Ileum (tissue), 1 donor: ENCODE measurements around a stretch of chrX.

DNA sequence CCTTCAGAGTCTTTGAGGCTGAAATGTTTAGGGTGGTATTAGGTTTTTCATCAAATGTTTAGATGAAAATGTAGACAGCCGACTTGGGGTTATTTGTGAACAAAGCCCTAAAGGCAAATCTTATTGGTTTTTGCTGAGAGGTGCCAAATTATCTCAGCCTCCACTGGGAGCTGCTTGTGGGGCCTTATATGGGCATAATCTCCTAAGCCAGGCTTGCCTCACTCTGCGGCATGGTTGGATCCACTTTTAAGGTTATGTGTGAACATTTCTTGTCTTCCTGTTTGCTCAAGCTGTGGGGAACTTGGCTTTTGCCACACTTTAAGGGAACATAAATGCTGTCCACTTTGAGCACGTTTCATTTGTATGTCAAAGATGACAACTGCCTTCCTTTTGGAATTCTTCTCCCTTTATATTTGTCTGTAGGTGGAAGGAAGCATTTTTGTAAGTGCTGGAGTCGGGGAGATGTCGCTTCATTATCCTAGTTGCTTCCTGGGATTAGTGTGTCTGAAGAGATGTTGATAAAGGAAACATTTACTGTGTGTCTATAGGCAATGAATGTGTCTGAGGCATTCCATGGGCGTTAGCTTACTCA is 78.2 kb downstream of the SLC9A6 start:
- PRO-cap, result no peak

- PRO-cap, result no peak
Measured at GRCh38 chrX:136066768-136067702, 81.8 kb downstream of the SLC9A6 start.

DNA sequence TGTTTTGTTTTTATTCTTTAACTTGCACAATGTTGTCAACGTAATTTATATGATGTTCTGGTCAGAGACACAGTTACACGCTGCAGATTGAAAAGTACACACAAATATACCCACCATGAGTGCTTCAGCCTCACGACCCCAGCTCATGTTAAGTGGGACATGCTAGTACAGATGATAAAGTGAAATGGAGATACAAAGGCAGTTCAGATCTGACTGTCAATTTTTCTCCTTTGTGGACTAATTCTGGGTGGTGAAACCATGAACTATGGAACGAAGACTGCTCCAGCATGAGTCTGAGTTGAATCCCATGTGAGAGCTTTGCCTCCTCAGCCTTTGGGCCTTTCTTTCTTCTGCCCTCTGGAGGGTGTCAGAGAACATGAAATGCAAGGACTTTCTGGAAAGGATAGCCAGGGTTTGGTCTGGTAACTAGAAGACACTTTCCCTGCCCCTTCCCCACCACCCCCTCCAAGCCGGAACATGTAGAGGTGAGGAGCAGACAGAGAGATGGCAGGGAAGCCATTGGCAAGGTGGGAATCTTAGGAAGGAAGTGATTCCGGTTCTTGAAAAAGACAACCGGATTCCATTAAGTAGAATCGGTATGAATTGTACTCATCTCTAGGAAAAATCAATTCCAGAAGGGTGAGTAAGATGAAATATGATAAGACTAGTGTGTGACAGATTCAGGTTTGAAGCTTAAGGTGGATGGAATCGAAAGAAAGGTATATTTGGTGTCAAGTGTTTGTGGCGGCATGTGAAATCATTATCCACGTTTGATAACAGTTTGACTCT is 30.6 kb upstream of the FHL1 start:
- PRO-cap, result no peak

- PRO-cap, result no peak
Measured at GRCh38 chrX:136175826-136176968, 20.6 kb upstream of the FHL1 start.

DNA sequence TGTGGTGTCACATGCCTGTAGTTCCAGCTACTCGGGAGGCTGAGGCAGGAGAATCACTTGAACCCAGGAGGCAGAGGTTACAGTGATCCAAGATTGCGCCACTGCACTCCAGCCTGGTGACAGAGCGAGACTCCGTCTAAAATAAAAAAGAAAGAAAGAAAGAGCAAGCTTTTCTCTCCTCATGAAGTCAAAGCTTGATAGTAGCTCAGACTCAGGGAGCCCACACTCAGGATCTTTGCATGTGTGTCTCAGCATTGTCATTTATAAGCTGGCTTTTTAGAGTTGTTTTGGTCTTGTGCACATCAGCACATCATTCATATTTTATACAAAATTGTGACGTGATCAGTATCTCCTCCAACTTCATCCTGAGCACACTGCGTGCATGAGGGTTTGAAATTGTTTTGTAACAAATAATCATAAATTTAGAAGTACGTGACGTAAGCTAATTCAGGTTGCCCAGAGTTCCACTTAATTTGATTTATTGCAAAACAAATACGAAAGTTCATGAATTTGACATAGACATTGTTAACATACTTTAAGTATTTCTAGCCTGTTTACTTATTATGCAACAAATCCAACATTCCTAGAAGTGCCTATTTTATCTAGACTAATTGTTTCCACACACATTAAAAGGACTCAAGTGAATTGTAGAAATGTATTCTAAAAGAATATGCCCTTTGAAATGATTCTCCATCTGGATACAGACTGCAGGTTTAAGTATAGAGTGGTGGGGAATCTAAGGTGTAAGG is 5.9 kb downstream of the FHL1 start:
- PRO-cap, result no peak

GRCh38 chrX:136205711-136206712 is 9.2 kb downstream of the FHL1 start:
- PRO-cap, result no peak

- PRO-cap, result unidirectional peak, plus-strand start at chrX:136250810
Measured at GRCh38 chrX:136250472-136251198, 565 bp downstream of the MAP7D3 start.

DNA sequence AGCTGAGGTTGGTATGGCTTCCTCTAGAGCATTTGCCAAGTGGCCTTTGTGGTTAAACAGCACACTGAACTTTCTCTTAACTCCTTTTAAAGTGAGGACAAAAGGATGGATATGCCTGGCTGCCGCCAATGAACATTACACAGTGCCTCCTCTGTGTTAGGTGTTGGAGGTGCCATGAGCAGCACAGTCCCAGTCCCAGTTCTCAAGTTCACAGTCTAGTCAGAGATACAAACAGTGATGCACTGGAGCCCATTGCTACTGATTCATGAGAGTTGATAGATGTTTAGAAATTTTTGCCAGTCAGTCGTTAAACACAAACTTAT is 54.5 kb downstream of the VGLL1 start:
- PRO-cap, result no peak

DNA sequence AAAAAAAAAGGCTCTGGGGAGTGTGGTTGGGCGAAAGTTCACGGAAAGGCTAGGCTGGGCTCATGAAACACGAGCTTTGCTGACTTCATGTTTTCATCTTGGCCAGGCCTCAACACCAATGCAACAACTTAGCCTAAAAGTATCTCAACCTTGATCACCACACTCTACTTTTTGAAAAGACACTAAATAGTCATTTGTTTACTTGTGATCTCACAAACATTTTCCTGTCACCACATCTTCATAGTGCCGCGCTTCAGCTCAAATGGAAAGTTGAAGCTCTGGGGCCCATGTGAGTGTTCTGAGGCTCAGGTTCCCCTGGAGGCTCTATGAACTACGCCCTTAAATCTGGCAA is 5.0 kb downstream of the CD40LG start:
- PRO-cap, result no peak

GRCh38 chrX:136736608-136737073 is 44.1 kb downstream of the ARHGEF6 start:
- PRO-cap, result no peak

DNA sequence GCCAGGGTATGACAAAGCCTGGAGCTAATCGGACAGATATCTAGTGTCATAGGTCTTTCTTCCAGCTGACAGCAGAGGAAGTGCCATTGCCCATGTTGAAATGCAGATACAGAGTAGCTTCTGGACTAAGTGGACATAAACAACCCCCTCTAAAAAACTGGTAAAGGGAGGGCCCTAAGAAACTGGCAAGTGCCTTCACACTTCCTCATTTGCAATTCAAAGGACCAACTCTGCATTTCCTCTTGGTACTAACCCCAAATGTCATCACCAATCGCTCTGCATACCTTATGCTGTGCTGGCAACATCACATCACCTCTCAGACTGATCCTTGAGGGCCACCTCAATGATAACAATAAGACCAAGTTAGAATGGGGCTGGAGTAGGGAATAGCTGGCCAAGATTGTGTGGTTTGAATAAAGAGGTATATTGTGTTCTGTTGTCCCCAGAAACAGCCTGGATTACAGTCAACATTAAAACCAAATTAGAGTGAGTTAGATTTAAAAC is 20.7 kb downstream of the ARHGEF6 start:
- PRO-cap, result no peak

DNA sequence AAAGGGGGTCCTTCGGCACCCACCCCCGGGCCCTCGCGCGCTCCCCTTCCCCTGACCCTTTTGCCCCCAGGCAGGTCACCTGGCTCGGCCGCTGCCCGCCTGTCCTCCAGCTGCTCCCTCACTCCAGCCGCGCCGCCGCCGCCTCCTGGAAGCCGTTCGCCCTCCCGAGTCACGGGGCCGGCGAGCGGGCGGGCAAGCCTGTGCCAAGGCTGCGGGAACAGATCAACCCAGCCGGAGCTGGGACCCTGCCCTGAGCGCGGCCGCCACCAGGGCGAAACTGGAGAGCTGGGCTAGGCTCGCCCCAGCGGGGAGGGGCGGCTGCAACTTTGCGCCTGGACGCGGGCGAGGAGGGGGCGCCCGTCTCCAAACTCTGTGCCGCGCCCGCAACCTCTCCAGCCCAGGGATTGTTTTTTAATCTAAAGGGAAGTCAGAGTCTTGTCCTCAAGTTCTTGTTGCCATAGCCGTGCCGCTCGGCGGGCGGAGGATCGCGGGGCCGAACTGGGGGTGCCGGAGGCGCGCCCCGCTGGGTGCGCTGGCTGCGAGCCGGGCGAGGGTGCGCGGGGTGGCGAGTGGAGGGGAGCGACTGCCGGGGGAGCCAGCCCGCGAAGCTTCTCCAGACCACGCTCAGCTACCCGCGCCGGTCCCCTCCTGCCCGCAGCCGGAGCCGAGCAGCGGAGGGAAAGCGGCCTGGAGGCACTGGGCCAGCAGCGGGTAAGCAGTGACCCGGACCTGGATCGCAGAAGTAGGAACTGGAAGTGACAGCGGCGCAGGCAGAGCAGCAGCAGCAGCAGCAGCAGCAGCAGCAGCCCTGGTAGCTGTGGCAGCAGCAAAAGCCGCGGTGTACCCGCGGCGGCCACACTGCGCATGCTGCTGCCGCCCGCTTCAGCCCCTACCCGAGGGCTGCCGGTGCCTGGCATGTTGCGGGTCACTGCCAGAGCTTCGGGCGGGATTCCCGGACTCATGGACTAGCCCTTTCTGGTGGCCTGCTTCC is 13.4 kb downstream of the ARHGEF6 start:
- PRO-cap, result bidirectional peak, plus-strand start at position 336 of the sequence, minus-strand start at position 279 of the sequence

DNA sequence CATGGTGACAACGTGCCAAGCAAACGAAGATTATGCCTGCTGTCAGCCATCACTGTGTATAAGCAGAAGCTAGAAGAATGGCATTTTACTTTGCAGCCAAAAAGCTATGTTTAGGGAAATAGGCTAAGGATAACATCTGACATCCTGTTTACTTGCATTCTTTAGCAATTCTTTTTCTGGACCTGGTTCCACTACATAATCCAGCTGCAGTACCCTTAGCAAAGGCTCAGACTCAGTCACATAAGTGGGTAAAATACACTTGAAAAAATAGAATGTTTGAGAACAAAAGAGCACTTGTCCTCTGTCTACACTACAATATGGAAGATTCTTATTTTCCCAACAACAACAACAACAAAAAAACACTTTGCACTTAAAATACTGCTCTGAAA is 859 bp upstream of the ARHGEF6 start:
- PRO-cap, result no peak

DNA sequence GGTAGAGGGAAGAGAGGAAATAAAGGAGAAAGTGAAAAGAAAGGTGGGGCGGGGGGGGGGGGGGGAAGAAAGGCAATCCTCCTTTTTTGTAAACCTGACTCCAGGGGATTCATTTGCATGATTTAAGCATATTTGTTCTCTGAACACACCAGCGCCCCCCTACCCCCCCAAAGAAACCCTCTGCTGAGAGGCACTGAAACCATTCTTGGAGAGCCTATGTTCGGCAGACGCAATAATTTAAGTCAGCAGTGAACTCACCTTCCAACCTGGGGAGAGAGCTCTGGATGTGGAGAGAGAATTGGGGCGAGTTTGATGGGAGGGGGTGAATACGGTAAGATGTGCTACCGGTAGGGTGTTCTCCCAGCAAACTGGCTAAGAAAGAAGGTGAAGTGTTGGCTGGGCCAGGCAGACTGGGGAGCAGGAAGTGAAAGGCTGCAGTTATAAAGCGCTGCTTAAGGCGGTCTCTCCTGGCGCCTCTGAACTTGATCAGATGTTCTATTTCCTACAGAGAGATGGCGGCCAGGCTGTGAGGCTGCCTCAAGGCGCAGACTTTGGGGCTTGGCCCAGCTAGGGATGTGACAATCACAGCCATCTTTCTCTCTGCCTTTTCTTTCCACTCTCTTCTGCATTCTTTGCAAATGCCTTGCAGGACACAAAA is 1.7 kb upstream of the ZIC3 start:
- PRO-cap, result no peak

GRCh38 chrX:139203000-139203926 is 327.3 kb upstream of the F9 start:
- PRO-cap, result no peak

DNA sequence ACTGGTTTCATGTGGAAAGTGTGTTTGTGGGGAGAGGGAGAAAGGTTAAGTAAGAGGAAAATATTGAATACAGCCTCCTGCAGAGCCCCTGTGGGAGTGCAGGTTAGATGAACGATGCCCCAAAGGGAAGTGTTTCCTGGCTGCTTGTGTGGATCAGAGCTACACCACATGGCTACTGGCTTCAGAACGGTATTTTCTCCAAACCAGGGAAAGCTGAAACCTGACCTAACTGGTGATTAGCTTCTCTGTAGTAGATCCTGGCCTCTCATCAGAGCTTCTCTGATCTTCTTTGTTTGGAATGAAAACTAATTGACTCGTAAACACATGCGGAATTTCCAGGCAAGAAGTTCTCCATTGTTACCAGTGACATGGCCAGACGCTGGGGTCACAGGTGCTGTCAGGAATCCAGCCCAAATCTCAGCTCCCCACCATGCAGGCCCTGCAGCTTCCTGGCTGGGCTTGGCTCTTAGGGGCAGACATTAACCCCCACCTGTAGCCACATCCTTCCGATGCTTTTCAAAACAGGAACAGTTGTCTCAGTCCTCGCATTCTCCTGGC is 305.6 kb upstream of the F9 start:
- PRO-cap, result no peak

- PRO-cap, result no peak
Measured at GRCh38 chrX:139642414-139643137, 65.4 kb downstream of the MCF2 start.

DNA sequence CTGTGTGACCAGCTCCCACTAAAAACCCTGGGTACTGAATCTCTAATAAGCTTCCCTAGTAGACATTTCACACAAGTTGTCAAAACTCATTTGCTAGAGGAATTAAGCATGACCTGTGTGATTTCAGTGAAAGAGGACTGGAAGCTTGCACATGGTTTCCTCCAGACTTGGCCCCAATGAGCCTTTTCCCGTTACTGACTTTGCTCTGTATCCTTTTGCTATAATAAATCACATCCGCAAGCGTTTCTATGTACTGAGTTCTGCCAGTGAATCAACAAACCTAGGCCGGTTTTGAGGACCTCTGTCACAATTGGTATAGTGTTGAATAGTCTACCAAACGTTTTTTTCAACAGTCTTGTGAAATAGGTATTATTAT is 8.2 kb downstream of the ATP11C start:
- PRO-cap, result no peak

- PRO-cap, result no peak
Measured at GRCh38 chrX:139931678-139931874, 1.3 kb downstream of the ATP11C start.

DNA sequence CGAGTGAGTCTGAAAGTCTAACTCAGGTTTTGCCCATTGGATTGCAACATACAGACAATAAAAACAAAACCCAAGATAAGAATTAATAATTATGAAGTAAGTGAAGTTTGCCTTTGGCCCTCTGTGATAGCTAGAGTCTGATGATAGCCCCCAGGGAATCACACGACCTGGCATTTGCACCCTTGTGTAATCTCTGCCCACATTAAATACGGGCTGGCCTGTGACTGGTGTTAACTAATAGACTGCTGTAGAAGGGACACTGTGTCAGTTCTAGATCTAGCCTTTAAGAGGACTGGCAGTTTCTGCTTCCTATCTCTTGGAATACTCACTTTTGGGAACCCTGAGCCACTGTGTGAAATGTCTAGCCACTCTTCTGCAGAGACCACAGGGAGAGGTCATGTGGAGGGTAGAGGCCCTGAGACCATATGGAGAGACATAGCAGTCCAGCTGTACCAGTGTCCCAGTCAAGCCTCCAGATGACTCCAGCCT is 8.0 kb upstream of the CXorf66 start:
- PRO-cap, result no peak